Hematopoietic multipotent progenitor cell (in vitro differentiated cells): ENCODE data around the genes RASA3 and UPF3A.

GRCh38 chr13:114036251-114036609, 62.4 kb upstream of the C13orf46 start:
- CAGE, long polyA plus RNA, result no peak

- CAGE, long polyA plus RNA, result no peak
Measured at GRCh38 chr13:114093525-114094491, 38.6 kb downstream of the RASA3 start.

GRCh38 chr13:114115148-114116104, 17.0 kb downstream of the RASA3 start:
- CAGE, long polyA plus RNA, result no peak

DNA sequence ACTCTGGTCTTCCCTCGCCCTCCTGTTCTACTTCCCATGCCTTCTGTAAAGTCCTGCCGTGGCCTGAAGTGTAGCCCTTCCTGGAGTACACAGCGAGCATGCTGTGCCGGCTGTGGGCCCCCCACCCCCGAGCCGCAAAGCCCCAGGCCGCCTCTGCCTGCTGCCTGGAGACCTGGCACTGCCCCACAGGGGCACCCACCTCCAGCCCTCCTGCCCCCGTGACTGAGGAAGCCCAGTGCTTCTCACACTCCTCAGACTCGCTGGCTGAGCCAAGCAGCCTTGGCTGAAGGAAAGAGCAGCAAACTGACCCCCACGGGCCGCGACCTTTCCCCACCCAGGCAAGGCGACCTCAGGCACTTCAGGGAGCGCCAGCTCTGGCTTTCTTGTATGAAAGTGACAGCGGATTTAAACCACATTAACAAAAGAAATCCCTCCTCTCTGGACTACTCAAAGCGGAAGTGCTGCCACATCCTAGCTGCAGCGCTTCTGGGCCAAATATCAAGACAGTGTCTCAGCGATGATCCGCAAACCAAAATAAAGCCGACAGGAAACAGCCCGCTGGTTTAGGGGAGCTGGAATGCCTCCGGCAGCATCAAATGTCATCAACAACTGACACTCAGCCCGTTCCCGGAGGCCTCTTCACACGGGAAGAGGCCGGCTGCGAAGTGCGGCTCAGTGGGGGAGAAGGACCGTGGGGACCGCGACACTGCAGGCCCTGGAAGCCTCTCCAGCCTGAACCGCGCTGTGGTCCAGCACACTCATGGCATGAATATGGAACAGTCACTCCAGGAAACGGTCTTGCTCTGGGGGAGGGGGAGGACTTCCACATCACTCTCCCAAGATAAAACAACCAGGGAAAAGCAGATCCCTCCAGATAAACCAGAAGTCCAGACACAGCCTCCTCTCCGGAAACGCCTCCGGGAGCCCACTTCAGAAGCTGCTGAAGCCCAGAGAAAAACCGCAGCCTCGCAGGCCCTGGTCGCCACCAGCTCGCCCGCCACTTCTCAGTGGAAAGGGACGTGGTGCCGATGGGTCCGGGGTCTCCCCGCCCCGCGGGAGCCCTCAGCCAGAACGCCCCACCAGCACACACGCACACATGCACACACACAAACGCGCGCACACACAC, 1.4 kb downstream of the RASA3 start:
- CAGE, long polyA plus RNA, result no peak

GRCh38 chr13:114132229-114133141, at the start of gene RASA3:
RASA3 (minus strand) TSS chr13:114132623.
- CAGE, long polyA plus RNA, result no peak

- CAGE, long polyA plus RNA, result start-site peak on the plus strand at chr13:114281605-114281661, 1,135 reads
Measured at GRCh38 chr13:114281096-114281710, at the start of gene UPF3A. UPF3A (plus strand) TSS chr13:114281601.

DNA sequence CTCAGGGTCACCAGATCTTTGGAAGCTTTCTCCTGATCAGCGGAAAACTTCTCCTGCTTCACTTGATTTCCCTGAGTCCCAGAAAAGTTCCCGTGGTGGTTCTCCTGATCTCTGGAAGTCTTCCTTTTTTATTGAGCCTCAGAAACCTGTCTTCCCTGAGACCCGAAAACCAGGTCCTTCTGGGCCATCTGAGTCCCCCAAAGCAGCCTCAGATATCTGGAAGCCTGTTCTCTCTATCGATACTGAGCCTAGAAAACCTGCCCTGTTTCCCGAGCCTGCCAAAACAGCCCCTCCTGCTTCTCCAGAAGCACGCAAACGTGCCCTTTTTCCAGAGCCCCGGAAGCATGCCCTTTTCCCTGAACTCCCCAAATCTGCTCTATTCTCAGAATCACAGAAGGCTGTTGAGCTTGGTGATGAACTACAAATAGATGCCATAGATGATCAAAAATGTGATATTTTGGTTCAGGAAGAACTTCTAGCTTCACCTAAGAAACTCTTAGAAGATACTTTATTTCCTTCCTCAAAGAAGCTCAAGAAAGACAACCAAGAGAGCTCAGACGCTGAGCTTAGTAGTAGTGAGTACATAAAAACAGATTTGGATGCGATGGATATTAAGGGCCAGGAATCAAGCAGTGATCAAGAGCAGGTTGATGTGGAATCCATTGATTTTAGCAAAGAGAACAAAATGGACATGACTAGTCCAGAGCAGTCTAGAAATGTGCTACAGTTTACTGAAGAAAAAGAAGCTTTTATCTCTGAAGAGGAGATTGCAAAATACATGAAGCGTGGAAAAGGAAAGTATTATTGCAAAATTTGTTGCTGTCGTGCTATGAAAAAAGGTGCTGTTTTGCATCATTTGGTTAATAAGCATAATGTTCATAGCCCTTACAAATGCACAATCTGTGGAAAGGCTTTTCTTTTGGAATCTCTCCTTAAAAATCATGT, 11.1 kb downstream of the CHAMP1 start:
- CAGE, long polyA plus RNA, result no peak